Heart left ventricle (tissue), 7 donors: ENCODE data around the gene HNRNPD.

- PRO-cap, 6 experiments: no peak in any of the 6 experiments
- RAMPAGE, long total RNA, 2 experiments: no peak in any of the 2 experiments
- RRBS: no CpG with 5 or more reads among the region's 3 CpGs
These were observed 34.1 kb upstream of the RASGEF1B start for GRCh38 chr4:81505751-81506312.

GRCh38 chr4:81724882-81725379 is 253.2 kb upstream of the RASGEF1B start:
- PRO-cap, 6 experiments: peak in 2 of 6 experiments; most common plus-strand start chr4:81725296 (in 1); most common minus-strand start chr4:81725180 (in 2)
- RAMPAGE, long total RNA, 2 experiments: no peak in any of the 2 experiments
- RRBS: no CpG with 5 or more reads among the region's 2 CpGs

GRCh38 chr4:82362702-82363085 is 11.1 kb downstream of the HNRNPD start:
- PRO-cap, 6 experiments: no peak in any of the 6 experiments
- RAMPAGE, long total RNA, 2 experiments: no peak in any of the 2 experiments
- RRBS: no CpG with 5 or more reads among the region's 7 CpGs

DNA sequence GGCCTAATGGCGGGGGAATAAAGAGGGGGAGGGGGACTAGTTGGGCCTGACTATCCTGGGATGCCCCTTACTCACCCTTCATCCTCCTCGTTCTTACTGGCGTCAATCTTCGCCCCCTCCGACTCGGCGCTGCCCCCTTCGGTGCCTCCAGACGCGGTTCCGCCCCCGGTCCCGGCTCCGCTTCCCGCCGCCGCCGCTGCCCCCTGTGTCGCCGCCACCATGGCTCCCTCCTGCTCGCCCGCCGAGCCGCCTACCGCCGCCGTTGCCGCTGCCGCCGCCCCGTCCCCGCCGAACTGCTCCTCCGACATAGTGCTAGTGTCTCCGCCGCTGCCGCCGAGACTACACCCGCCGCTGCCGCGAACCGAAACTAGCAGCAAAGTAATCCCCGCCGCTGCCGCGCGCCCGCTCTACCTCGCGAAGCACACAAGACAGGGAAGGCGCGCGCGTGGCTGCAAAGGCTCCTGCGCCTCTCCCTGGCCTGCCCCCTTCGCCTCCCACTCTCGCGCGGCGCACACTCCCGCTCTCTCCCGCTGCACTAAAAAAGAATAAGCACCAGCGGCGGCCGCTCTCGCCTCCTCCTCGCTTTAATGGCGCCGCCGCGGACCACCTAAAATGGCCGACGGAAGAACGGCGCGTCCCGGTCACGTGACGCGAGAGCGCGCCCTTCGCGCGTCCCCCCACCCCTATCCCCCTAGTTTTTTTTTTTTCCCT is at the start of gene HNRNPD:
TSS of gene HNRNPD (minus strand) at position 621 of the 711 bp plus-strand sequence.
- PRO-cap, 6 experiments: peak in 6 of 6 experiments; most common plus-strand start position 206 of the sequence (in 1); most common minus-strand start position 621 of the sequence (in 4)
- RAMPAGE, long total RNA, 2 experiments: start-site peak on the minus strand in 2 of 2 experiments, centred at positions 590 to 615 of the sequence, 83 to 189 reads per replicate
- RRBS: no CpG with 5 or more reads among the region's 86 CpGs

DNA sequence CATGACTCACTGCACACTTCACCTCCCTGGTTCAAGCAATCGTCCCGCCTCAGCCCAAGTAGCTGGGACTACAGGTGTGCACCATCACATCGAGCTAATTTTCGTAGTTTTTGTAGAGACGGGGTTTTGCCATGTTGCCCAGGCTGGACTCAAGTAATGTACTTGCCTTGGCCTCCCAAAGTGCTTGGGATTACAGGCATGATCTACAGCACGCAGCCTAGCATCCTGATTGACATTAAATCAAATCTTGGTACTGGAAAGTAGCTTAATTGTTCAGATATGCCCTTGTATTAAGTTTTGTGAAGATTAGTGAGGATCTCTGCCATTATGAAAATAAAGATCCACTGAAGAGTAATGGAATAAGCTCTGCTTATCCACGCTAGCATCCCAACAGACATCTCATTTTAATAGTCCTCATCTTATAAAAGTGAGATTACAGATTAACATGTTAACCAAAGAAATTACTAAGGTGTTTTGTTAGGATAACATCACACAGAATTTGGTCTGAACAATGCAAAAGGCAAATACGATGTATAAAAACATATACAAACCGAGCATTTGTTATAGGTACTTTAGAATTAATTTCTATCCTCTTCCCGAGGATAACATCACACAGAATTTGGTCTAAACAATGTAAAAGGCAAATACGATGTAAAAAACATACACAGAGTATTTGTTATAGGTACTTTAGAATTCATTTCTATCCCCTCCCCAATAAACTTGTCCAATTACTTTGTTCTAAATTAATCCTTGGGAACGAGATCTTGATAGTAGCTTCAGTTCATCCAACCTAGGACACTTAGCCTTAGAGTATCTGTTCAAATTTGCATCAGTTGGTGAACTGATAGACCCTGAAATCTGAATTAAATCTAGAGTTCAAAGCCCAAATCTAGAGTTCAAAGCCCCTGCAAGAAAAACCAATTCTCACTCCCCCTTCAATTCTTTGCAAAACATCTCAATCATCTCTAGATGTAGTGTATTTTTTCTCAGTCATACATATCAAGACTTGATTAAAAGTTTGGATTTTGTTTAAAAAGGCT is 7.8 kb downstream of the HNRNPDL start:
- PRO-cap, 6 experiments: no peak in any of the 6 experiments
- RAMPAGE, long total RNA, 2 experiments: no peak in any of the 2 experiments
- RRBS: no CpG with 5 or more reads among the region's 12 CpGs

DNA sequence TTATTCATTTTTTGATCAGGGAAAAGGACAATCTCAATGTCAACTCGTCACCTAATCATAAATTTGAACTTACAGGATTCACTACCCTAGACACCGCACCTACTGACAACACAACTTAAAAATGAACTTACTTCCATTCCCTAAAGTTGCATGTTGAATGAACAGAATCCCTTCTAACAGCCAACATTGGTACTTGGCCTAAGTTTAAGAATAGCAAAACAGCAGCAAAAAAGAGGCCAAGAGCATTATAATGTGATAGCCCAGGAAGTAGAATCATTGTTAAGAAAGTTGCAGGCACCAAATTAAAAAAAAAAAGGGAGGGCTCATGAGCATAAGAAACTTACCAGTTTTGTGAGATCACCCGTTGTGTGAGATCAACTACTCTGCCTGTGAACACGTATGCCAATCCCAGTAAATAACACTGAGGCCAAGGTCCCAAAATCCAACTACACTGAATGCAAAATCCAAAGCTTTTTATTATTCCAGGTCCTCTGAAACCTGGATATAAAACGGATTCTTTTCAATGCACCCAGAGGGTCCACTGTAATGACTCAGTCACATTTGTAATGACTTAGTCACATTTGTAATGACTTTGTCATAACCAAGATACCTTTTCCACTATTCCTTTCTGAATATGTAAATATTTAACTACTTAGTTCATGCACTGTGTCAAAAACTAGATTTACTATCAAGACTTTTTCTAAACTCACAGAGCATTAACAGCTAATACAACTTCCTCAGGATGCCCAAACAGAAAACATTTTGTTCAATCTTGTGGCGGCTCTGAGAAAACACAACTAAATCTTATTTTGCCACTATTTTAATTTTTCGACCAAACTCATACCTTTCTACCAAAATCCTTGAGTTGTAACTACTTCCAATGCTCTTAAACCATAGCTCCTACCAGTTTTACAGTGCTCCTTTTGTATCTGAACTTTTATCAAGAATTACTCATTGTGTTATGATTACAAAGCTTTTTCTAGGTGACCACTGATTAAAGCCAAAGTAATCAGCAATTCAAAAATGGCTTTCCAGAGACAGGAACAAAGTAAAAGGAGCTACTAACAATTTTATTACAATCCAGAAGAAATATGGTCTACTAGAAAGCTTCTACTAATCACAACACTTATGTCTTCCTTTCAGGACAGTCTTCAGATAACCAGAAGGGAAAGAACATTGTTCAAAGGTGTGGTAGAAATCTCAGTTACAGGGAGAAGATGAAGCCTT is 6.6 kb downstream of the HNRNPDL start:
- PRO-cap, 6 experiments: peak in 2 of 6 experiments; most common minus-strand start position 275 of the sequence (in 2)
- RAMPAGE, long total RNA, 2 experiments: no peak in any of the 2 experiments
- RRBS: no CpG with 5 or more reads among the region's 7 CpGs

- PRO-cap, 6 experiments: no peak in any of the 6 experiments
- RAMPAGE, long total RNA, 2 experiments: no peak in any of the 2 experiments
- RRBS: no CpG with 5 or more reads among the region's 4 CpGs
These were observed 24.9 kb upstream of the SCD5 start for GRCh38 chr4:82823251-82824102.

DNA sequence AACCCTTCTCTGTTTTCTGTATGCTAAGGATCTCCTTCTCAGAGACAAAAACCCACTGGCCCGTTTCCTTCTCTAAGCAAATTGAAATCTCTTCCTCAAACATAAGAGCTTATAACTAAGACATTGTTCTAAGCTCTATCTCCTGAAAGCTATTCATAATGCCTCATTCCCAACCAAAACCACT is 805 bp upstream of the THAP9 start:
- PRO-cap, 6 experiments: no peak in any of the 6 experiments
- RAMPAGE, long total RNA, 2 experiments: no peak in any of the 2 experiments
- RRBS: no CpG with 5 or more reads among the region's 1 CpG

GRCh38 chr4:83113518-83113882 is 1.0 kb downstream of the PLAC8 start:
- PRO-cap, 6 experiments: no peak in any of the 6 experiments
- RAMPAGE, long total RNA, 2 experiments: no peak in any of the 2 experiments
- RRBS: no CpG with 5 or more reads among the region's 2 CpGs

DNA sequence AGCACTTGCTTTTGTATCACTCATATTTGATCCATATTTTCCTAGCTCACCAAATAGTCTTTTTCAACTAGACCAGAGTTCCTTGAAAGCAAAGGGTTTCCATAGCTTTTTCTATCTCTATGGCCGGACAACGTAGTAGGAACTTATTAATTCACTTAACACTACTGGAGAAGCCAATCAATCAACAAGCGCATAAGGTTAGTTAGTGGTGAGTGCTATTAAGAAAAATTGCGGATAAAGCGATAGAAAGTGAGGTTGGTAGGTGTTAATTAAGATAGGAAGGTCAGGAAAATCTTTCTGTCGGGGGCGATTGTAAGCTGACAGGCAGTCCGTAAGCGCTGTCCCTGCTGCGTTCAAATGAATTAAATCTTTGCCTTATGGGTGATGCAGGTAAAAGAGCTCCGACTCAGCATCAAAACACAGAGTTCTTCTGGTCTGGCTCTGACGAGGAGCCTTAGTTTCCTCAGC is 982 bp downstream of the COQ2 start:
- PRO-cap, 6 experiments: no peak in any of the 6 experiments
- RAMPAGE, long total RNA, 2 experiments: no peak in any of the 2 experiments
- RRBS: no CpG with 5 or more reads among the region's 12 CpGs

GRCh38 chr4:83535318-83535917 is 490 bp upstream of the GPAT3 start:
- PRO-cap, 6 experiments: peak in 4 of 6 experiments; most common plus-strand start chr4:83535629 (in 3); most common minus-strand start chr4:83535486 (in 1)
- RAMPAGE, long total RNA, 2 experiments: no peak in any of the 2 experiments
- RRBS: no CpG with 5 or more reads among the region's 26 CpGs

DNA sequence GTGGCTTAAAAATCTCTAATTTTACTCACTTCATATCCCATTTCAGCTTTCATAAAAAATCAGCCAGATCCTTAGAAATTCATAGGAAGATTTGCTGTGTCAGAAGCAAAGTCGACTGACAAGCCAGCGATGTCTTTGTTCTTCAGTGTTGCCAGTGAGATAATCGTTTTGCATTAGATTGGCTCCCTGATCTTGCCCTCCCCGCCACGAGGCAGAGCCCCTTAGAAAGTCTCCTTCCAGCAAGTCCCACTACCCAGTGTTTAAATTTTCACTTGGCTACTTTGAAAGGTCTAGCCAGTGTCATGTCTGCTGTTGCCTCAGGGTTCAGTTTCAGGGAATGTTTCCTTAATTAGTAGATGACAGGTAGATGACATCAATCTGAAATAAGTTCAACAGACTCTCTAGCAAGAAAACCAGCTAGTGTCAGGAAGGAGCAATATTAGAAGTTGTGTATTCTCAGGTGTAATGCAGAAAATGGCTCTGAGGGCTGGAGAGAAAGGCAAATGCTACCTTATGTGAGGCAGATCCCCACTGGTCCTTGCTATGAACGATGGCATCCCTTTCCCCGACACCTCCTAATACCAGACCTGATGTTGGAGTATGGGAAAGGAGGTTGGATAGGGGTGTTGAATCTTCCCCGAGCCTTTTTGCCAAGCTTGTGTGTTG is 411.4 kb downstream of the NKX6-1 start:
- PRO-cap, 6 experiments: no peak in any of the 6 experiments
- RAMPAGE, long total RNA, 2 experiments: no peak in any of the 2 experiments
- RRBS: no CpG with 5 or more reads among the region's 8 CpGs

GRCh38 chr4:84496640-84497588 is 2.2 kb downstream of the NKX6-1 start:
- PRO-cap, 6 experiments: no peak in any of the 6 experiments
- RAMPAGE, long total RNA, 2 experiments: no peak in any of the 2 experiments
- RRBS: 5% methylated on average over 15 of the region's 66 CpGs

DNA sequence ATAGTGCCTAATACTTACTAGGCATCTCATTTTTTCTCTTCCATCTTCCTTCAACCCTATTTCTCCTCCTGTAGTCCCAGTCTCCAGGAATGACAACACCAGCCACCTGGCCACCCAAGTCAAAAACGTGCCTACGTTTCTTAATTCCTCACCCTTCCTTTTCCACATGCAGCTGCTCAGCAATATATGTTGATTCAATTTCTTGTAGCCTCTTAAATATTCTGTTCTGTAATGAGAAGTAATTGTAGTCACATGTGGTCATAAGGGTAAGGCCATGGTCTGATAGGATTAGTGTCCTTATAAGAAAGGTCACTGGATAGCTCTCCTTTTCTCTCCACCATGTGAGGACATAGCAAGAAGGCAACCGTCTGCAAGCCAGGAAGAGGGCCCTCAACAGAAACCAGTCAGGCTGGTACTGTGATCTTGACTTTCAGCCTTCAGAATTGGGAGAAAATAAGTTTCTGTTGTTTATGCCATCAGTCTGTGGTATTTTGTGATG is 10.2 kb upstream of the CDS1 start:
- PRO-cap, 6 experiments: no peak in any of the 6 experiments
- RAMPAGE, long total RNA, 2 experiments: no peak in any of the 2 experiments
- RRBS: no CpG with 5 or more reads among the region's 3 CpGs

- PRO-cap, 6 experiments: no peak in any of the 6 experiments
- RAMPAGE, long total RNA, 2 experiments: no peak in any of the 2 experiments
- RRBS: no CpG with 5 or more reads among the region's 2 CpGs
These were observed 144.4 kb downstream of the CDS1 start for GRCh38 chr4:84727141-84727860.

DNA sequence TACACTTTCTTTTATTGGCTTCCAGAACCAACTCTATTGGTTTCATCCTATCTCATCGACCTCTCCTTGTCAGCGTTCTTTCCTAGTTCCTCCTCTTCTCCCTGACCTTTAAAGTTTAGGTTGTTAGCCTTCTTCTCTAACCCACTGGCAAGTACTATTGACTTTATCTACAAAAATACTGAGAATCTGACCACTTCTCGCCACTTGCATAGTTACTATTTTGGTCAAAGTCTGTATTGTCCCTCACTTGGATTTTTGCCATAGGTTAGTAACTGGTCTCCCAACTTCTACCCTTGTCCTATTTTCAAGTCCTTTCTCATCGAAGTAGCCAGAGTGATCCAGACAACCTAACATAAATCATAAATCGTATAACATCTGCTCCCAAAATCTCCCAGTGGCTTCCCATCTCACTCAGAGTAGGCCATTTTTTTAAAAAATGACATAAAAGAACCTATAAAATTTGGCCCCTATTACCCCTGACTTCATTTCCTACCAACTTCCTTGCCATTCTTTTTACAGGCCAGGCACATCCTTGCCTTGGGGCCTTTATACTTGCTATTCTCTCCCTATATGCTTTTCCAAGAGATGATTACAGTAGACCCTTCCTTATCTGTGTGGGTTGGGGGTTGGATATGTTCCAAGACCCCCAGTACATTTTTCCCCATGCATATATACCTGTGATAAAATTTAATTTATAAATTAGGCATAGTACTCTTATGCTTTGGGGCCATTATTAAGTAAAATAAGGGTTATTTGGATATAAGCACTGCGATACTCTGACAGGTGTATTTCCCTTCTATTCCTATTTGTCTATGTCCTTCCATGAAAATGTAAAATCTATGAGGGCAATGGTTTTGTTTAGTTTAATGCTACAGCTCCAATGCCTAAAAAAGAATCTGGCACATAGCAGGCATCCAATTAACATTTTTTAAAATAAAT is 28.9 kb downstream of the WDFY3 start:
- PRO-cap, 6 experiments: no peak in any of the 6 experiments
- RAMPAGE, long total RNA, 2 experiments: no peak in any of the 2 experiments
- RRBS: no CpG with 5 or more reads among the region's 6 CpGs

- PRO-cap, 6 experiments: no peak in any of the 6 experiments
- RAMPAGE, long total RNA, 2 experiments: no peak in any of the 2 experiments
- RRBS: no CpG with 5 or more reads among the region's 3 CpGs
These were observed 26.4 kb downstream of the WDFY3 start for GRCh38 chr4:84939942-84940643.

DNA sequence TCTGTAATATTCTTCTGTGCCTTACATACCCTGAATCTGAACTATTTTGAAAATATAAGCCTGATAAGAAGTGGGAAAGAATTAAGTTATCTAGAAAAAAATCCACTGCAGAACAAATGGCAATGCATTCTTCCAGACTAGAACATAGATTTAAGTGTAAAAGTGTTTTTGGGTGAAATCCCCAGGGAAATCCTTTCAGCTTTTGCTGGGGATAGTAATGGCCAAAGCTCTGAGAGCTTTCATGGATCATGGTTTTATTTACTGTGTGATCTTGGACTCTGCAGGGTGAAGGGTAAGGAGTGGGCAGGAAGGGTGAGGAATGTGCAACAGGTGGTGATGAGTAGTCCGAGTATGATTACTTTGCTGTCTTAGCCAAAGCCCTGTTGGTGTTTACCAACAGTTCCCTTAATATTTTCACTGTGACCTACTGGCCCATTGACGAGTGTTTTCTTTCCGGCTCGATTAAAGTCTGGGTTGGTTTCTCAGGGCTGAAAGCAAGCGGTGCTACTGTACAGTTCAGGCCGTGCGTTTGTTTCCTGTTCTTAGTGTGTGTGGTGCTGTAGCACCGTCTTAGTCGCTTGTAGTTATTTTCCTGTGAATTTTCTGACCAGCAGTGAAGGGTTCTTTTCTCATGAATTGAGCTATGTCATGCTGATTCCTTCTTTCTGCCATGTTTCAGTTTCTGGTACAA is 2.5 kb downstream of the ARHGAP24 start:
- PRO-cap, 6 experiments: no peak in any of the 6 experiments
- RAMPAGE, long total RNA, 2 experiments: no peak in any of the 2 experiments
- RRBS: no CpG with 5 or more reads among the region's 9 CpGs

DNA sequence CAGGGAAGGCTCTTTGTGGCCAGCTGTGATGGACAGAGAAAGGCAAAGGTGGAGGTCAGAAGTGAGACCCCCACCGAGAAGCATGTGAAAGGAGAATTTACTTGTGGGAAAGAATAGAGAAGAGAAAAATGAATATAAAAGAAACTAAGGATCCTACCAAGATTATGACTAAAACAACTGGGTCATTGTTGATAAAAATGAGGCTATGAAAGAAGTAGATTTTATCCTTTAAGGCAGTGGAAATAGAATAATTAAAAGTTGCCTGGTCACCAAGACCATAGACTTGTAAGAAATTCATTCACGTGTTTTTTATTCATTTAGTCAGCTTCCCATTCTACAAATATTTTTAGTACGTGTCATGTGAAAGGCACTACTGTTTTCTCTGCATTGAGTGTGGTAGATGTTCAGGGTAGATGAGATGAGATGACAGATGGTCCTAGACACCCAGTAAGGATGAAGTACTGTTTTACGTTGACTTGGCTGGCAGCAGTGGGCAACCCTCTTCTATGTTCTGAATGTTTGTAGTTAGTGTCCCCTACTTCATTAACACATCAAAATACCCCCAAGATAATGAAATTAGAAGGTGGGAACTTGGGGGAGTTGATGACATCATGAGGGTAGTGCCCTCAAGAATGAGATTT is 228.1 kb downstream of the ARHGAP24 start:
- PRO-cap, 6 experiments: no peak in any of the 6 experiments
- RAMPAGE, long total RNA, 2 experiments: no peak in any of the 2 experiments
- RRBS: no CpG with 5 or more reads among the region's 4 CpGs

- PRO-cap, 6 experiments: no peak in any of the 6 experiments
- RAMPAGE, long total RNA, 2 experiments: no peak in any of the 2 experiments
- RRBS: no CpG with 5 or more reads among the region's 1 CpG
These were observed 348.2 kb downstream of the ARHGAP24 start for GRCh38 chr4:85823153-85823621.